ENCODE measurements around the gene GAPT.

- RRBS: no CpG with 5 or more reads among the region's 12 CpGs
Observed at GRCh38 chr5:57171788-57172239, 2.0 kb upstream of the GPBP1 start.

- RRBS: no CpG with 5 or more reads among the region's 9 CpGs
Observed at GRCh38 chr5:57179578-57180157, 5.8 kb downstream of the GPBP1 start.

DNA sequence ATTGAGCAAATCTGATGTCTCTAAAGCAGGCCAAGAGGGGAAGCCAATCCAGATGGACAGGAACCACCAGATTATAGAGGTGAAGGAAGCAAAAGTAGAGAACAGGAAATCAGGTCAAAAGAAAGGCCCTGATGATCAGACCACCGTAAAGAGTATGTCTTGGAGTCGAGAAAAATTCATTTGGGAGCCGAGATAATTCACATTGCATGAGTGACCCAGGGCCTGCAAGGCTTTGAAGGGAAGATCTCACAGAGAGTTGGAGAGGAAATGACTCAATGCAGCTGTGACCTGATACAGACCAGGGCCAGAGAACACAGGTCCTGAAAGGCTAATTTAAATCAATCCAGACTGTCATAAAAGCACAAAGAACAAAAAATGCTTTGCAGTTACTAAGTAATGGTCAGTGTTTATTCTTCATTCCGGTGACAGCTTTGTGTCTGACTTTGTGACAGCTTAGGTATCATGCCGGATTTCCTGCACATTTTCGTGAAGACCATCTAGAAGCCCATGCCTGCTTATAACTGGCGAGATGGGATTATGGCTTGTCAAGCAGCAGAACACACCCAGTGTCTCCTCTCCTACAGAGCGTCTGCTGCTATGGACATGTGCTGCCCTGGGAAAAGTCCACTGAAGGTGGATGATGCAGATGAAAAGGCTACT, 5.7 kb upstream of the ACTBL2 start:
- RRBS: no CpG with 5 or more reads among the region's 8 CpGs

GRCh38 chr5:57862376-57863080, 379.9 kb upstream of the ACTBL2 start:
- RRBS: no CpG with 5 or more reads among the region's 7 CpGs

DNA sequence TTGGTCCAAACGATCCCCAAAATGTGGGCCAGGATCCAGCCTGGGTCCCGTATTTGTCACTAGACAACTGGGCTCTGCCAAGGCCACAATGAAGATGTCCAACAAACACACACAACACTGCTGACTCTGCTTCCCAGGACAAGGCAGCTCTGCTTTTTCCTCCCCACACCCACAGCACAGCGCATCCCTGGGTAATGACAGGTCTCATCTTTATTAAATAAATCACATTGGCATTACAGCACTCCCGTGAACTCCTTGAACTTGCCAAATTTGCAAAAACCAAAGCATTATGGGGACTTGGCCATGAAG, 424.1 kb upstream of the ACTBL2 start:
- RRBS: no CpG with 5 or more reads among the region's 4 CpGs

DNA sequence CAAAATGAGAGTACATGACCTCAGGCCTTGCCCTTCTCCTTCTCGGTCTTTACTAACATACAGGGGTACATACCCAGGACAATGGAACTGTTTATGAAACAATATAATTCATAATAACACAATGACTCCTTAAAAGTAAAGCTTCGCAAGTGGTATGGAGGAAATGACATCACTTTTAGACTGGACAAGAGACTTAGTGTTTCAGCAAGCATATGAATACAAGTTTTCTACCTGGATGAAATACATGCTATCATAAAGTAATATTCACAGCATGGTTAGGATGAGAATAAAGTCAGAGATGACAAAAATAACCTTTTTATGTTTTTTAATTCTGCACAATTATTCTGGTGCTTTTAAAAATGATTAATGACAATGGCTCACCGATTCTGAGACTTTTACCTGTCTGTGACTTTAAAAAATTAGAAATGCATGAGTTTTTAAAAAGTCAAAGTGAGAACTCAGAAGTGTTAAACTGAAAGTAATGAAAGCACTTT, 386.5 kb downstream of the PLK2 start:
- RRBS: no CpG with 5 or more reads among the region's 3 CpGs

GRCh38 chr5:58446033-58446440, 13.8 kb downstream of the PLK2 start:
- RRBS: no CpG with 5 or more reads among the region's 9 CpGs

- RRBS: no CpG with 5 or more reads among the region's 5 CpGs
Observed at GRCh38 chr5:58491254-58491767, at the start of gene GAPT. Gene GAPT (plus strand): TSS chr5:58491435.

GRCh38 chr5:59016186-59016454, 433.2 kb downstream of the RAB3C start:
- RRBS: no CpG with 5 or more reads among the region's 3 CpGs

- RRBS: no CpG with 5 or more reads among the region's 7 CpGs
Observed at GRCh38 chr5:59037858-59038625, 455.2 kb downstream of the RAB3C start.

GRCh38 chr5:59274904-59275415, 618.6 kb downstream of the PDE4D start:
- RRBS: no CpG with 5 or more reads among the region's 5 CpGs

DNA sequence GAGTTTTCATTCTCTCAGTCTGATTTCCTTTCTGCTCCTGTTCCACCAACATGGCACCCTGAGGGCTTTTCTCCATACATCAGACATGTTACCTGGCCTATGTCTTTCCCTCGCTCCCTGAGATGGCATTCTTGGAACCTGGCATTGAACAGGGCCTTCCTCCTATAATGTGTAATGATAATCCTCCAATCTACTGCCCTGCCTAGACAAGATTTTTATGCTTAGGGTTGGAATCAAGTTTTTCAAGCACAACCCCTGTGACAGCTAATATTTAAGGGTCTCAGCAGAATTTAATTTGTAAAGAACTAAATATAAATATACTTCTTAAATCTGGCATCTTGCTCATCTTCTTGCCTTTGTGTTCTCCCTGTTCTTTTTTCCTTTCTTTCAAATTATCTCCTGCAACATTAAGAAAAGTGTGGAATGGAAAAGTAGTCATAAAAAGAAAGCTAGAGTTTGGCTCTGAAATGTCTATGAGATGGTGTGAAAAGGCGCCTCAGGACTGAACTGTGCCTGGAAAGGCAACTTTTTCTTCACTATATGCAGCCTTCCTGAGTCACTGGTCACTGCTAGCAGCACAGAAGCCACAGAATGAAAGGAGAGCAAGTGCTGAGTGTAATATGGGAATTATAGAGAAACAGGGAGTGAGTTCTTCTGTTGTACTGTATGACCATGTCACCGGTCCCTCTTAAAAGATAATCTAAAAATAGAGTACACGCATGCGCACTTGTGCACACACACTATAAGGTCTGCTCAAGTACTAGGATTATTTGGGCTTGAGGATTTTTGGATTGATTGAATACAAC, 572.2 kb downstream of the PDE4D start:
- RRBS: no CpG with 5 or more reads among the region's 5 CpGs

GRCh38 chr5:59463913-59464606, 429.5 kb downstream of the PDE4D start:
- RRBS: no CpG with 5 or more reads among the region's 12 CpGs

DNA sequence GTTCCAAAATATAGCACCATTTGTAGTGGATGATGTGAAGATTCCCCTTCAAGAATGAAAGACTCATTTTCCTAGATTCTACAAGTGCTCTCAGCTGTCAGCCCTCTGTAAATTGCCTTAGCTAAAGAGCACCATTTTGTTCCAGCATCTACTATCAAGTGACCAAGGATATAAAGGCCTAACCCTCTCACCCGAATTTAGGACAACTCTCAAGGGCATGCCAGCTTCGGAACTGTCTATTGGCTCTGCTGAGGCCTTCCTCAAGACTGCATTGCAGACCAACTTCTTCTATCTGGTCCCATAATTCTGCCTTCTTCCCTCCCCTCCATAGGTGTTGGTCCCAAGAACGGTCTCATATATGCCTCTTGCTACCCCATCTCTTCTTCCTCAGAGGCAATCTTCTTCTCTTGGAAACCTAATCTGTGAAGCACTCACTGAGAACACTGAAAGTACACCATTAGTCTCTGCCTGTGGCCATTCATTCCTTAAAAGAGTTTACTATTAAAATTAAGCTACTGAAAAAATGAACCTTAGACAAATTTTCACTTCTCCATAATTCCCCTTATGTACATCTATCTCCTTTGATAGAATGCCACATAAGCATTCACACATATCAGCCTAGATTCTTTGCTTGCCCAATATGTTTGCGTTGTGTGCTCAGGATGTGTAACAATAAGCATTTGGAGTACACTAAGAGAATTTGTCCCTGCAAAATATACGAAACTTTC, 241.5 kb downstream of the PDE4D start:
- RRBS: no CpG with 5 or more reads among the region's 5 CpGs

GRCh38 chr5:60821104-60821684, 22.9 kb downstream of the ELOVL7 start:
- RRBS: no CpG with 5 or more reads among the region's 5 CpGs

DNA sequence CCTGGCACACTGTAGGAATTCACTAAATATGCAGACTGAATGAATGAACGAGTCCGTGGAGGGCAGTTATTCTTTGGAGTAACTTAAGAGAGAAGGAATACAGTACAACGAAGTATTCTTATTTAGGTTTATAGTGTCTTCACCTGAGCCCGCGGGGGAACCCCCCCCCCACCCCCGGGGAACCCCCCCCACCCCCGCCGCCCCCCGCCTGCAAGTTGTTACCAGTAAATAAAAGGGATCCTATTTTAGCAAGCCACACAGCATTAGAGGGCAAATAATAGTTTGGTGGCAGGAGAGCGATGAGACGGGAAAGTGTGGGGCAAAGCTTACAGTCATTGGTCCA, 353 bp downstream of the ERCC8 start:
- RRBS: no CpG with 5 or more reads among the region's 11 CpGs

DNA sequence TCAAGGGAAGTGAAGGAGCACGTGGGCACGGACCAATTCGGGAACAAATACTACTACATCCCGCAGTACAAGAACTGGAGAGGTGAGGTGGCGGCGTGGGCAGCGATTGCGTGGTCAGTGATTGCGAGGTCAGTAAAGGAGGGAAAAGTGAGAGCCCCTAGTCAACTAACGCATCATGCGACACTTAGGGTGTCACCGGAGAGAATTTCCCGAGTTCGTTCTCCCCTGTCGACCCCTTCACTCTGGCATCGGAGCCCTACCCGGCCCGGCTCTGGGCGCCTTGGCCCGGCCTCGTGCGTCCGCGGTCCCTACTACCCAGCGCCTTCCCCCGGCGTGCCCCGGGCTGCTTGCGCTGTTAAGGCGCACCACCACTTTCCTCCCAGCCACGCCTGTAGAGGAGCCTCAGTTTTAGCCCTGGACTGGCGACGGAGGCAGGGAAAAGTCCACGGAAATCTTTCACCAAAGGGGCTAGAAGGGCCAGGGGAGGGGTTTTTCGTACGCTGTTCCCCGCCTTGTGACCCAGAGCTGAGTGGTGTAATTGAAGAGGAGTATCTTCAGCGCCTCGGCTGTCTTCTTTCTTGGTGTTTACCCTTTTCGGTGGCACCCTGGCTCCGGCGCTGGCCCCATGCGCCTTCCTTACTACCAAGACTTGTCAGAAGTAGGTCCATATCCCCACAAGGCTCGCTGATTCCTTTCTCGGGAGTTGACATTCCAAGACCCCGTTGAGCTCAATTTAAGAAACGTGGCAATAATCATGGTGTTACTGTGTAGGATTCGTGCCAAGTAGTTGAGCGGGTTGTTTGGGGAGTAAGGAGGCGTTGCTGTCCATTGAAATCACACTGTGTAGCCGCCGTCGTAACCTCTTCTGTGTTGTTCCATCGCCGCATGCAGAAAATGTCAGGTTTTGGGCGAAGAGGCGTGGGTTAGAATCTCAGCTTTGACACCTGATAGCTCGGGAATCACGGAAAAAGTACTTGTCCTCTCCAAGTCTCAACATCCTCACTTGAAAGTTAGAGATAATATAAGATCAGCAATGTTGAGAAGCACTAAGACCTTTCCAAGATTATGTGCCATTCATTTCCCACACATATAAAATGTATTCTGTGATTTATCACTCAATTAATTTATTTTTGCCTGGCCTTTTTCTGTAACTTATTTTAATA, 677 bp downstream of the NDUFAF2 start:
- RRBS: 5% methylated on average over 13 of the region's 59 CpGs